ENCODE results near the genes SLC25A41 and TNFSF14.

DNA sequence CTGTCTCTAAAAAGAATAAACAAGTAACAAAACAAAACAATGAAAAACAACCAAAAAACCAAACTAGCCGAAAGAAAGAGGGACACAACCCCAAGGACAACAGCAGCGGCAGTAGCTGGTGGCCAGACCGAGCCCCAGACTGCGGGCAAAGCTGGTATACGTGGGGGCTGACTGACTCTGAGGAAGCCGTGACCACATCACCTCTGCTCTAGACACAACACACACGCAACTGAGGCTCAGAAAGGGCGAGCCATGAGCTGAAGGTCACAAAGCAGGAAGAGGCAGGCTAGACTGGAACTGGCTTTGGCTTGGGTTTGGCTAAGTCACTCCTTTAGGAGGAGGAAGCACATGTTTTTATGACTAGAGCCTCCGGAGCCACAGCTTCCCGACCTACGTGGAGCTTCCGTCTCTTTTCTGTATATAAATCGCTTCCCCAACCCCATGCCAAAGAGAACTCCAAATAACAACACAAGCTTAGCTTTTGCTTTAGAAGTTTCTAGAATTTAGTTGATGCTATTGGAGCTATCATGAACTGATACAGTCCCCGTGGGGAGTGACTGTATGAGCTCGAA, 48.1 kb downstream of the RFX2 start:
- PRO-cap = bidirectional peak, plus-strand start at position 447 of the sequence, minus-strand start at position 231 of the sequence

GRCh38 chr19:6064202-6065141, 45.8 kb downstream of the RFX2 start:
- PRO-cap = no peak

- PRO-cap = unidirectional peak, plus-strand start at chr19:6071294
These were observed 39.3 kb downstream of the RFX2 start for GRCh38 chr19:6070968-6071455.

- PRO-cap = bidirectional peak, plus-strand start at chr19:6108794, minus-strand start at chr19:6108774; bidirectional peak, plus-strand start at chr19:6109224, minus-strand start at chr19:6108984
These were observed 1.6 kb downstream of the RFX2 start for GRCh38 chr19:6108236-6109616.

DNA sequence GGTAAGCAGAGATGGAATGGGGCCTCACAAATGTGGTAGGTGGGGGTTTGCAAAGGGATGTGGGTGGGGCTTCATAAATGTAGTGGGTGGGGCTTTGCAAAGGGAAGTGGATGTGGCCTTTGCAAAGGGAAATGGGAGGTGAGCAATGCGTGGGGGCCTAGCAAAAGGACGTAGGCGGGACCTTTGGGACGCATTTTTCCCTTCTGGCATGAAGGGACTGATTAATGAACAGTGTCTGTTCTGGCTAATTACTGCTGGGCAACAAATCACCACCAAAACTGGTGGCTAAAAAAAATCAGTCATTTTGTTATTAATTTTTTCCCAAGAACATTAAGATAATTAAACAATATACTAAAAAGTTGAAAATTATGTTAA, 26.1 kb downstream of the ACSBG2 start:
- PRO-cap = no peak

- PRO-cap = no peak
These were observed 59.5 kb downstream of the MLLT1 start for GRCh38 chr19:6220282-6220739.

DNA sequence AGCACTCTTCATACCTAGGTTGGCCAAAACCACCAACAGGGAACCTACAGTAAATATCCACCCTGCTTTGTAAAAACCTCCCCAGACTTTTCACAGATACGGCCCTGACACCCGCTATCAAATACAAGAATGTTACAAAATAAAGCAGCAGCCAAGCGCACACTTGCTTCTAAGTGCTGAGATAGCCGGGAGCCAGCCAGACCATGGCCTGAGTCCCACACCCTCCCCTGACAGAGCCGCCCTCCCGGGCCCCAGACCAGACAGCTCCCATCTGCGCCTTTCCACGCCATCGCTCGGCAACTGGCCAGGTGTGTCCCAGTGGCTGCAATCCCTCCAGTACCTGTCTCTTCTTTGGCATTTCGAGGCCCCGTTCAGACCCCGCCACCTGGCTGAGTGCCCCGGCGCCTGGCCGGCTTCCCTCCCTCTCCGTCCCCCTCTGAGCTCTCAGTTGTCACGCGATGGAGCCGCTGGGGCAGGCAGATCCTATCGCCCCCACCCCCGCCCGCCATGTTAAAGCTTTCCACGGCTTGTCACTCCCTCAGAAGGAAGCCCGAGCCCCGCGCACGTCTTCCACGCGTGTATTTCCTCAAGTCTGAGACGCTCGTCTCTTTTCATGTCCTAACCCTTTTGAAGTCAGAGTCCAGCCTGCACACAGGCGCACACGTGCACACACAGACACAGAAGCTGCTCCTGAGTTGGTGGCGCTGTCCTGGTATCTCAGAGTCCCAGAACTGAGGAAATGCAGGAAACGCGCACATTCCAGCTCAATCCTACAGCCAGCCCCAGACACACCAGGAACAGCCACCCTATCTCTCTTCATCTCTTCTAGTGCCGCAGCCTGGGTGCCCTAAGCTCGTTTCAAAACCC, 8.0 kb downstream of the MLLT1 start:
- PRO-cap = bidirectional peak, plus-strand start at position 447 of the sequence, minus-strand start at position 438 of the sequence; bidirectional peak, plus-strand start at position 767 of the sequence, minus-strand start at position 594 of the sequence

DNA sequence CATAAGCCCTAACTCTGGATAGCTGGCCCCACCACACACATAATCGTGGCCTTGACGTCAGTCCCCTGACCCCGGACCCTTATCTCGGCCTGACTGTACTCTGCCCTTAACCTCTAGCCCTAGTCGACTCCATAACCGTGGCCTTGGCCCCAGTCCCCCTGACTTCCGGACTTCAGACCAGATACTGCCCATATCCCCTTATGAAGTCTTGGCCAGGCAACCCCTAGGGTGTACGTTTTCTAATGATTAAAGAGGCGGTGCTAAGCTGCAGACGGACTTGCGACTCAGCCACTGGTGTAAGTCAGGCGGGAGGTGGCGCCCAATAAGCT, 322 bp upstream of the ALKBH7 start:
- PRO-cap = bidirectional peak, plus-strand start outside the sequence, minus-strand start at position 202 of the sequence

- PRO-cap = no peak
These were observed 6.3 kb downstream of the KHSRP start for GRCh38 chr19:6418197-6418902.

DNA sequence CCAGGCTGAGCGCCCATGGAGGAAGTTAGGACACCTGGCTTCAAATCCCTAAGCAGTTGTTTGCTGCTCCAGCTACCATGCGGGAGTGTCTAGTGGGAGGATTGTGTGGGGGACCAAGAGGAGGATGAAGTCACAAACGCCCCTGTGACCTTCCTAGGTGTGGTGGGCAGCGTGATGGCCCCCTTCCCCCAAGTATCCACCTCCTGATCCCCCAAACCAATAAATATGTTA, at the start of gene SLC25A41:
Gene SLC25A41 (minus strand): TSS at position 87 of the 231 bp plus-strand sequence.
- PRO-cap = no peak

DNA sequence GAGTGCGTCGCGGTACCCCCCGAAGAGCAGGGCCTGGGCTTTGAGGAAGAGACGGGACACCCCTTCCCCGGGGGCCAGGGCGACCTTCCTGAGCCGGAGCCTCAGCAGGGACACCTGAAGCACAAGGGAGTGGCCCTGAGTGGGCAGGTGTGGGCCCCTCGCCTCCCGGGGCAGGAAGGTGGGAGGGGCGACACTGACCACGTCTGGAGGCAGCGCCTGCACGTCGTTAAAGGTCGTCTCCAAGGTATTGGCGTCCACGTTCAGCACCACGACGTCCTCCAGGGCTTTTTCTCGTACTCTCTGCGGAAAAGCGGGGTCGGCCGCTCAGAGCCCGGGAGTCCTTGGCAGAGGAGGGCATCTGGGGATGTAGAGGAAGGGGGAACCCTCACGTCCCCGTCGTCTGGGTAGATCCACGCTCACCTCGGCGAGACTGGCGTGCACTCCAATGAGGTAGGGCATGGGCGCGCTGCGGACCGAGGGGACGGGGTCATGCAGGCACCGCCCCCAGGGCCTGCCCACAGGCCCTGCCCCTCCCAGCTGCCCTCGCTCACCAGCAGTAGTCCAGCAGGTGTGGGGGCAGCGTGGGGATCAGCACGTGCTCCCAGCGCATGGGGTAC, 6.2 kb downstream of the DENND1C start:
- PRO-cap = no peak

DNA sequence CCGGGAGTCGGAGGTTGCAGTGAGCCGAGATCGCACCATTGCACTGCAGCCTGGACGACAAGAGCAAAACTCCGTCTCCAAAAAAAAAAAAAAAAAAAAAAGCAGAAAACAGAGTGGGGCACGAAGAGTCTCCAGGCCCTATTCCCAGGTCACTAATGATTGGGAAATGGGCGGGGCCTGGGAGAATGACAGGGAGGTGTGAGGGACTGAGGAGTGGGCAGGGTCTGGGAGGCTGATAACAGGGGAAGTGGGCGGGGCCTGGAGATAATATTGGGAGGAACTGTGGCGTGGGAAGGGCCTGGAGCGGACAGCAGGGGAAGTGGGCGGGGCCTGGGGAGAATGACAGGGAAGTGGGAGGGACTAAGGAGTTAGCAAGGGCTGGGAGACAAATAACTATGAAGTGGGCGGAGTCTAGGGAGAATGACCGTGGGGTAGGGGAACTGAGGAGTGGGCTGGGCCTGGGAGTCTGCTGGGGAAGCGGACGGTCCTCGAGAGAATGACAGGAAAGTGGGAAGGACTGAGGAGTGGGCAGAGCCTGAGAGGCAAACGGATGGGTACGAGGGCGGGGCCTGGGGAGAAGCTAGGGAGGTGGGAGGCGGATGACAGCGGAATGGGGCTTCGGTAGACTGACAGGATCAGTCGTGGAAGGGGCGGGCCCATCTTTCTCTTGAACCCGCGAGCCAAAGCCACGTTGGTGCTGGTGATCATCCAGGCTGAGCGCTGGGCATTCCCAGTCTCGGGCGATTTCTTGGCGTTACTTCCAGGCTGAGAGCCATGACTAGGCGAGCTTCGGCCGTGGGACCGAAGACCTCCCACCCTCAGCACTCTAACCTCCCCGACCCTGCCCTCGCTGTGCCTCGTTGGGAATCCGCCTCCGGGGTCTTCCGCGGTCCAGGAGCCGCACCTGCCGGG, 14.0 kb upstream of the TUBB4A start:
- PRO-cap = no peak

DNA sequence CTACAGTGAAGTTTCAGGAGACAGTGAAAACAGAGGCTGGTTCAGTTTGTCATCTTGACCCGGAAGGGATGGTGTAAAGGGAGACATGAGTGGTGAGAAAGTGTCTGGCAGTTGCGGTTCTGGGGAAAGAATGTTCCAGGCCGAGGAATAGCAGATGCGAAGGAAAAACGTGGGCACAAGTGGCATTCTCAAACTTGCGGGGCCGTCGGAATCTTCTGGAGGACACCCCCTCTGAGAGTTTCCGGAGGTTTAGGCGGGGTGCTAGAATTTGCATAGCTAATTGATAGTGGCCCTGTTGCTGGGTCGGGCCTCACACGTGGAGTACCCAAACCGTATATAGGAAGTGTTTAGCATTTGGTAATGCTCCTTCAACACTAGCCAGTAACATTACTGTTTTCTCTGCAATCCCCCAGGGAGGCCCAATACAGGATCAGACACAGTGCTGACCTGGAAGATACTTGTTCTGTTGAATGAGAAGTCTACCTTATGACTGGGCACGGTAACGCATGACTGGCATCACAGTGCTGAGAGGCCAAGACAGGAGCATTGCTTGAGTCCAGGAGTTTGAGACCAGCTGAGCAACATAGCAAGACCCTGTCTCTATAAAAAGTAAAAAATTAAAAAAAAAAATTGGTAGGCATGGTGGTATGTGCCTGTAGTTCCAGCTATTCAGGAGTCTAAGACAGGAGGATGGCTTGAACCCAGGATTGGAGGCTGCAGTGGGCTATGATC, 2.7 kb upstream of the TNFSF9 start:
- PRO-cap = no peak

GRCh38 chr19:6551927-6552375, 21.1 kb downstream of the TNFSF9 start:
- PRO-cap = no peak

GRCh38 chr19:6600746-6600945, 9.7 kb upstream of the CD70 start:
- PRO-cap = no peak

DNA sequence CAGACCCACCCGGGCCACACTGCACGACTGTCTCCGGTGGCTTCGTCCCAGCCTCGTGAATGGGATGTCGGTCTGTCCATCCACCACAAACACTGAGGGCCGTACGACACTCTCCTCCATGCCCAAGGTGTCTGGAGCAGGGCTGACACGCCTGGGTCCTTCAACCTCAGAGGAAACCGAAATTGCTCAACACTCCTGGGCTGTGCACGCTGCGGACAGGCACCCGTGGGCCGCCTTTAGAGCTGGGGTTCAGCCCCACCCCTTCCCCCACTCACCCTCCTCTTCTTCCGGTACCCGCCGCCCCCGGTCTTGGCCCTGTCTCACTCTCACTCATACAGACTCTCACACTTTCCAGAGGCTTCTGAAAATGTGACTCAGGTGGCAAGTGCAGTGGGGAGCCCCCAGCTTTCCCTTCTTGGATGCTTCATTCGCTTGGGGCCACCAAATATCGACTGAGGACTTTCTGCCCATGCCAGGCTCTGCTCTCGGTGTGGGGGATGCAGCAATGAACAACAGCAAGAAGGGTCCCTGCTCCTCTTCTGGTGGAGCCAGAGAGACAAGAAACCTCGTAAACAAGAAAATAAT, at the start of gene TNFSF14:
Gene TNFSF14 (minus strand): TSS at position 211 of the 585 bp plus-strand sequence.
- PRO-cap = no peak

DNA sequence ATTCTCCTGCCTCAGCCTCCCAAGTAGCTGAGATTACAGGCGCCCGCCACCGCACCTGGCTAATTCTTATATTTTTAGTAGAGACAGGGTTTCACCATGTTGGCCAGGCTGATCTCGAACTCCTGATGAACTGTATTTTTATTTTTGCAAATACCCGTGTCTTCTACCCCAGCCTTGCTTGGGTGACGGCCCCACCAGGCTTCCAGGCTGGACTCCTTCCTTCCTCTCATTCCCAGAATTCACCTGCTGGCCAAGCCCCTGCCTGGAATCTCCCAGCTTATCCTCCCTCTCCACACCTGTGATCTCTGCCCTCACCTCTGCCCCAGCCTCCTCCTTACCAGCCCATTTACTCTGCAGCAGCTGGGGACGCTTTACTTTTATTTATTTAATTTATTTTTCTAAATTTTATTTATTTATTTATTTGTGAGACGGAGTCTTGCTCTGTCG, 5.6 kb upstream of the C3 start:
- PRO-cap = no peak

GRCh38 chr19:6752606-6753107, 13.2 kb downstream of the TRIP10 start:
- PRO-cap = no peak

- PRO-cap = no peak
These were observed 30.5 kb downstream of the VAV1 start for GRCh38 chr19:6803007-6803489.

DNA sequence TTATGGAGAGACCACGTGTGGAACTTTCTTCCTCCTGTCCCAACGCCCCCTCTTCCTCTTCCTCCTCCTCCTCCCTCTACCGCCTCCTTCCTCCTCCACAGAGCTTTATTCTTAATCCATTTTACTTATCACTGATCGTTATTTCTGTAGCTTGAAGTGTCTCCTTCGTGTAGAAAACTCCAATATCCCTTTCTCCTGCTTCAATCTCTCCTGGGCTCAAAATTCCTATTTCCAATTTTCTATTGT, 53.5 kb downstream of the MBD3L2B start:
- PRO-cap = unidirectional peak, minus-strand start at position 101 of the sequence

All from right cardiac atrium (tissue), 1 donor.